ENCODE results near the gene GPR34.

- PRO-cap: unidirectional peak, plus-strand start at chrX:41689038
These were observed at the start of gene GPR34 for GRCh38 chrX:41688793-41689618. TSS of gene GPR34 (plus strand) at chrX:41688973.

GRCh38 chrX:41764186-41765076 lies 40.5 kb downstream of the GPR82 start:
- PRO-cap: no peak

- PRO-cap: no peak
These were observed 9.5 kb upstream of the CASK start for GRCh38 chrX:41932811-41933273.

GRCh38 chrX:42247140-42247503 lies 323.8 kb upstream of the CASK start:
- PRO-cap: no peak

GRCh38 chrX:42933963-42934888 lies 156.3 kb upstream of the PPP1R2C start:
- PRO-cap: no peak

DNA sequence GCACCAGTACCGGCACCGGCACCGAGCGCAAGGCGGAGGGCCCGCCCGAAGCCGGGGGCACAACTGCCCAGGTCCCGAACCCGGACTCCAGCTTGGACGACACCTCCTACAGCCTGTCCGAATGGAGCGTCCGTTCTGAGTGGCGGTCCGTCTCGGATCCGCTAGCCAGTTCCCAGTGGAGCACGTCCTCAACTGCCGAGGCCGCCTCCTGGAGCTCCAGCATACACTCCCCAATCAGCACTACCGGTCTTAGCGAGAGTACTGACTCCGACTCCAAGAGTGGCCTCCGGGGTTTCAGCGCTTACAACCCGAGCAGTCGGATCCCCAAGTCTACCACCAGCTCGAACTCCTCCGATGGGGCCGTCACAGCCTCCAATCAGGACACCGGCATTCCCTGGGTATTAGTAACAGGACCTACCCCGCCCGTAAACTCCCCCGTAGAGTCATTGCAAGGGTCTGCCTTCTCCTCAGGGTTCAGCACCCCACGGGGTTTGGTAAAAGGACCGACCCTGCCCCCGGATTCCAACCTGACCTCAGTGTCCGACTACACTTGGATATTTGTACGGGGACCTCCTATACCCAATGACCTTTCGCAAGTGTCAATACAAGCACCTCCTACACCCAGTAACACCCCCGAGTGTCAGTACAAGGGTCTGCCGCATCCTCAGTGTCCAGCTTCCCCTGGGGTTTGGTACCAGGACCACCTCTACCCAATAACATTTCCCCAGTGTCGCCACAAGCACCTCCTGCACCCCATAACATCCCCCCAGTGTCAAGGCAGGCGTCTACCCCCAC lies 719 bp upstream of the MAOA start:
- PRO-cap: unidirectional peak, minus-strand start at position 332 of the sequence

DNA sequence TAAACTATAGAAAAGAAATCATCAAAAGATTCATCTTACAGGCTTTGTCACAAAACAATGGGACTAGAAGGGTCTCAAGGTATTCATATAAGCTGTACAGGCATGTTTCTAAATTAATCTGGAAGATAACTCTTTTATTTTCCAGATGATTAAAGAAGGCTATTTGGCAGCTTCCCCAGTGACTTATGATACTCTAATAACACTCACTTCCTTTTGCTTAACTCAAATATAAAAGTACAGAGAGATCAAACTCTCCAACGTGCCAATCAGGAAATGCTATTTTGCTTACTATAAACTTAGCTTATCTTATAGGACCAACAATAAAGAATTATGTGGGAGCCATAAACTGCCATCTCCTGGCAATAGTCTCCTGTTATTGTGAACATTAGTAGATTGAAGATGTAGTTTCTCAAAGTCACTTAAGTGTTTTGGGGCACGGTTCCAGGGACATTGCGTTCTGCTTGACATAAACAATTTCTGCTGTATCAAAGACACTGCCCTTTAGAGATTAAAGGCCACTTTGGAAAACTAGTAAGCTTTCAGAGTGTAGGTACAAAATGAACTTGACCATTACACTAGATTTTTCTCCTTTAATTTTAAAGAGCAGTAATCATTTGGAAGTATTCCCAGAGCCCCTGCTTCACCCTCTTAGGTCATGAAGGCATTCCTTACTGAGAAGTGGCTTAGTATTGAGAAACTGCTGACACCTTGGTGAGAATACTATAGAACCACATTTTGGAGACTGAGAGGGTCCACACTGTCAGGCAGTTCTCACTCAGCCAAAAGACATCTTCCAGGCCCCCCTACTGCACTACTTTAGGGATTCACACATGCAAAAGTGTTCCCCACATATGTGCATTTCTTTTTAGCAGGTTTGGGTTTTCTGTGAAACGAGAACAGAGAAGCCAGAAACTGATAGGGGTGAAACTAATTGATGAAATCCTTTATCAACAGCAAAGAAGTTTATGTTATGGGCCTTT lies 51.9 kb downstream of the MAOA start:
- PRO-cap: no peak

GRCh38 chrX:43743156-43744101 lies 87.3 kb downstream of the MAOA start:
- PRO-cap: no peak

- PRO-cap: no peak
These were observed 97.8 kb downstream of the EFHC2 start for GRCh38 chrX:44245662-44246033.

DNA sequence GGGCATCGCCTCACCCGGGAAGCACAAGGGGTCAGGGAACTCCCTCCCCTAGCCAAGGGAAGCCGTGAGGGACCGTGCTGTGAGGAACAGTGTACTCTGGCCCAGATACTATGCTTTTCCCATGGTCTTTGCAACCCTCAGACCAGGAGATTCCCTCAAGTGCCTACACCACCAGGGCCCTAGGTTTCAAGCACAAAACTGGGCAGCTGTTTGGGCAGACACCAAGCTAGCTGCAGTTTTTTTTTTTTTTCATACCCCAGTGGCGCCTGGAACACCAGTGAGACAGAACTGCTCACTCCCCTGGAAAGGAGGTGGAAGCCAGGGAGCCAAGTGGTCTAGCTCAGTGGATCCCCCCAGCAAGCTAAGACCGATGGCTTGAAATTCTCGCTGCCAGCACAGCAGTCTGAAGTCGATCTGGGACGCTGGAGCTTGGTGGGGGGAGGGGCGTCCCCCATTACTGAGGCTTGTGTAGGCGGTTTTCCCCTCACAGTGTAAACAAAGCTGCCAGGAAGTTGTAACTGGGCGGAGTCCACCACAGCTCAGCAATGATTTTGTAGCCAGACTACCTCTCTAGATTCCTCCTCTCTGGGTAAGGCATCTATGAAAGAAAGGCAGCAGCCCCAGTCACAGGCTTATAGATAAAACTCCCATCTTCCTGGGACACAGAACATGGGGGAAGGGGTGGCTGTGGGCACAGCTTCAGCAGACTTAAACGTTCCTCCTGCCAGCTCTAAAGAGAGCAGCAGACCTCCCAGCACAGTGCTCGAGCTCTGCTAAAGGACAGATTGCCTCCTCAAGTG lies 90.3 kb downstream of the EFHC2 start:
- PRO-cap: no peak

- PRO-cap: no peak
These were observed 78.1 kb downstream of the KDM6A start for GRCh38 chrX:44950573-44951925.

DNA sequence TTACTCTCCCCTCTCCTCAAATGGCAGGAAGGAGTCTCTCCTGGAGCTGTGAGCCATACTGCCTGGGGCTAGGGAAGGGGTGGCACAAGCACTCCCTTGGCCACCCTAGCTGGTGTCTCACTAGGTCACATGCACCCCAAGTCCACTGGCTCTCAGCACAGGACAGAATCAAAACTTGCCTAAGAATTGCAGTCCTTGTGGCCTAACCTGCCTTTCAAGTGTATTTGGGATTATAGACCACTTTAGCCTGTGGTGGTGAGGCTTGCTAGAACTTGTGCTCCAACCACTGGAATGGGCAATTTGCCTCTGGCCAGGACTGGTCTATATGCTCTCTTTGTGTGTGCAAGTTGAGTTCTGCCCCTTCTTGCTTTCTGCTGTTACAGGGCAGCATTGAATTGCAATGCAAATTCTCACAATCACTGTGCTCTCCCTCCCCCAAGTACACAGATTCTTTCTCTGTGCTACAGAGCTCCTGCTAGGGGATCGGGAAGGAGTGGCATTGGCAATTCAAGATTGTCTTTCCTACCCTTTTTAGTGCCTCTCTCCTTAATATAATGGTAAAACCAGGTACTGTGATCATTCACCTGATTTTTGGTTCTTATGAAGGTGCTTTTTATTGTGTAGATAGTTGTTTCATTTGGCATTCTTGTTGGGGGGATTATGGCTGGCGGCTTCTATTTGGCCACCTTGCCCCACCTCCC lies 233.6 kb upstream of the DIPK2B start:
- PRO-cap: no peak

GRCh38 chrX:45809869-45810211 lies 609.2 kb upstream of the DIPK2B start:
- PRO-cap: no peak

- PRO-cap: no peak
These were observed 14.2 kb downstream of the CHST7 start for GRCh38 chrX:46587695-46588218.

DNA sequence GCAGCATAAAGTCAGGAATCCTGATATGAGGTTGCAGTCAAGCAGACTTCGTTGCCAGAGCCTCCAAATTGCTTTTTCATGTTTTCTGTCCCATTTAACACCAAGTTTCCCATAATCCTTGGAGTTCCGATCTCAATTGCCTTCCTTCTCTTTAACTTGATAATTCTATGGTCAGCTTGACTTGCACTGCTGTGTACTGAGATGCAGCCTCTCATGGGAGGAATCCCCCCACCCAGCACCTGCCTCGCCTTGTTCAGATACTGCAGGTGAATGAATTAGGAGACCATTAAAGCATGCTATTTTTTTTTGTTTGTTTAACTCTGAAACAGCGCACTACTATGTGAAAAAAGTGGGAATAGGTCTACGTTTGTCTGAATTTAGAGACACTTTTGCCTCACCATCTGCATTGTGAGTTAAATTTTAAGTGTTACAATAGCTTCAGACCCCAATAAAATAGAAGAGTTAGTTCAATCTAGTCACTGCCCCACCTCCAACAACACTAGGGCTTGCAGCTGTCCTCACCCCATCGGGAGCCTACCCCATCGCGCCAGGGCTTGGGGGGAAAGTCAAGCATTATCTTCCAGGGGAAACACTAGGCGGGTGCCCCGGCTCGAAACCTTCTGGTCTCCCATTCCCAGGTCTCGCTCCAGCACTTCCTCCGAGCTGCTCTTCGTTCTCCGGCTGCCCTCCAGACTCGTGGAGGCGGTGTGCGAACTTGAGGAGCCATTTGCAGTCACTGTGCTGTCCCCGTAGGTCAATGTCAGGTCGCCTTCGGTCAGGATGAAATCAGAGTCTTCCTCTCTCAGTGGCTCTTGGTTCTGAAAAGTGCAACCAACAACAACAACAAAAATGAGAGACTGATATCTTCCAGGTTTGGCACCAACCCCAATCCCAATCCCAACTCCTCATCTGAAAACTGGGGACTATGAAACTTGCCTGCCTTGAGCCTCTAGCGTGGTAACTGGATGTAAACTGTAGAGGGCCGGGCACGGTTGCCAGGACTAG lies 33.1 kb downstream of the CHST7 start:
- PRO-cap: no peak

GRCh38 chrX:46967336-46967883 lies 55.2 kb downstream of the JADE3 start:
- PRO-cap: no peak

- PRO-cap: no peak
These were observed 716 bp downstream of the NDUFB11 start for GRCh38 chrX:47143906-47144066.

DNA sequence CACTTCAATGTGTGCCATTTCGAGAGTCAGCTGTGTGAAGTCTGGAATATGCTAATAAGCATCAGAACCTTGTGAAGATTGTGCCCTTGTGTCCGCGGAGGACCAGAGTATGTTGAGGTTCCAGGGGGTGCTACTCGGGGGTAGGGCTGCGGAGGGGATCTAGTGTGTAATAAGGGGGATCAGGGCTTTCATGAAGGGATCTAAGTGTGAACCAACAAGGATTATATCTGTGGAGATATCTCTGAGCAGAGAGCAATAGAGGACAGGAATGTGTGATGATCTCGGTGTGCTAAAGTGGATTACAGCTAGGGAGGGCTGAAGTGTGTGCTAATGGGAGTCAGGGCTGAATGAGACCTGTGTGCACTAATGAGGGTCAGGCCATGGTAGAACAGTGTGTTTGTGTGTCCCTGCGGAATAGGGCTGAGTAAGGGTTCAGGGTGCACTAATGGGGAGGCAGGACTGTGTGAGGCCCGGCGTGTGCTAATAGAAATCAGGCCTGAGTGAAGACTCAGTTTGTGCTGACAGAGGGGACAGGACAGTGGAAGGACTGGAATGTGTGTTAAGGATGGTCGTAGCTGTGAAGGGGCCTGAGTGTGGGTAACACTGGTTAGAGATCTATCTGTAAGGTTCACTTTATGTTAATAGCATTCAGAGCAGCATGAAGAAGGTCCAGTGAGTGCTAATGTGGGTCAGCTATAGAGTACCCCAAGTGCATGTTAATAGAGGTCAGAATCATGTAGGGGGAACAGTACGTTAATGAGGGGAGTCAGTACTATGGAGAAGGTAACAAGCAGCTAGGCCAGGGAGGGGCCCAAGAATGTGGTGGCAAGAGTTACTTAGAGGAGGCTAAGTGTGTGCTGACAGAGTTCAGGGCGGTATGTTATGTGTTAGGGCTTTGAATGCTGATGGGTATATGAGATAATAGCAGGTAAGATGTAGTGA lies 1.9 kb downstream of the CDK16 start:
- PRO-cap: no peak

- PRO-cap: no peak
These were observed 3.7 kb upstream of the USP11 start for GRCh38 chrX:47228838-47229803.

DNA sequence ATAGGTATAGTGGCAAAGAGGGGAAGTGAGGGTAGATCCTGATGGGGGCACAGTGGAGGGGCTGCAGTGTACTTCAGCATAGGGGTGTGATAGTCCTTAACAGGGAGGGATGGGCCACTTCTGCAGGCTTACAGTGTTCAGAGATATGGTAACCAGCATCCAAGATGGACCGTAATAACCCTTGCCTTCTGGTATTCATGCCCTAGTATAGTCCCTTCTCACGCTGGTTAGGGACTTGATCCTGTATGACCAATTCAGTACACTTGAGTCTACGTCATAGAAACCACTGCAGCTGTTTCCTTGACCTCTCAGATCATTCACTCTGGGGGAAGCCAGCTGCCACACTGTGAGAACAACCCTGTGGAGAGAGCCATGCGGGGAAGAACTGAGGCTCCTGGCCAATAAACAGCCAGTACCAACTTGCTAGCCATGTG lies 87.6 kb upstream of the ZNF81 start:
- PRO-cap: no peak

Data from anterior vena cava (tissue), 1 donor.